Cardiac ventricle fibroblast (primary cell): ENCODE measurements around the genes IPO11 and ADAMTS6.

DNA sequence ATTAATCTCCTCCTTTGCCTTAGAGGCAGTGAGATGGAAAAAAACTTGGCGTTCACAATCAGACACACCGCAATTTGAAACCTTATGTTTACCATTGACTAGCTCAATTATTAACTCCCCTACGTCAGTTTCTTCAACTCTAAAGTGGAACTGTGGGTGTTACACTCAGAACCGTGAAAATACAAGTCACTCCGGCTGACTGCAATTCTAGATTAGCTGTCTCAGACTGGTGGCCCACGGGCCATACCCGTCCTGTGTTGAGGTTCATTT lies 327.1 kb downstream of the DEPDC1B start:
- RAMPAGE, long total RNA: no peak

DNA sequence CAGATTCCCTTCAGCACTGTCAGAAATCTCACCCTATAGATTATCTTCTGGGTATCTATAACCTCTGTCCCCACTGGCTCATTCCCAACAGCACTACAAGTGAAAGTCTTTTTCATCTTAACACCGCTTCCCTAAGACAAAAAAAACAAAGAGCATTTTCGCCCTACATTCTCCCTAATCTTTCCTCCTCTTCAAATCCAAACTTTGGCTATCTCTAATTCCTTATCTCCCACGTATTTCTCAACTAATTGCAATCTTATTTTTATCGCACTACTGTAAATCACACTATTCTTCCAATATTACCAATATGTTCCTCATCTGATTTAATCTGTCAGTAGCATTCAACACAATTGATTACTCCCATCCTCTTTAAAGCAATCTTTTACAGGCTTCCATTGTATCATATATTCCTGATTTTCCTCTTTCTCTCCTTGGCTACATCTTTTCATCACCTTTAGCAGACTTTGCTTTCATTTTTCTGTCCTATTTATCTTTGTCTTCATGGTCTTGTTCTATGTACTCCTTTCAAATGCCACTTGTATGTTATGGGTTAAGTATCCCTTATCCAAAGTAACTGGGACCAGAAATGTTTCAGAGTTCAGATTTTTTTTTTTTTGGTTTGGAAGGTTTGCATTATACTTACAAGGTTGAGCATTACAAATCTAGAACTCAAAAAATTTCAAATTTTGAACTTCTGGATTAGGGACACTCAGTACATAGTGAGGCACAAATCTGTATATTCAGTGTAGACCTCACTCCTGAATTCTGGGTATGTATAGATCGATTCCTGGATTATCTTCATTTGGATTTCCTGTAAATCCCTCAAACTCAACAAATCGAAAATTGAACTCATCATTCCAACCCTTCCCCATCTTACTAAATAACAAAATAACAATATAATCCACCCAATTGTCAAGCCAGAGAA lies 37.0 kb downstream of the ERCC8 start:
- RAMPAGE, long total RNA: no peak

DNA sequence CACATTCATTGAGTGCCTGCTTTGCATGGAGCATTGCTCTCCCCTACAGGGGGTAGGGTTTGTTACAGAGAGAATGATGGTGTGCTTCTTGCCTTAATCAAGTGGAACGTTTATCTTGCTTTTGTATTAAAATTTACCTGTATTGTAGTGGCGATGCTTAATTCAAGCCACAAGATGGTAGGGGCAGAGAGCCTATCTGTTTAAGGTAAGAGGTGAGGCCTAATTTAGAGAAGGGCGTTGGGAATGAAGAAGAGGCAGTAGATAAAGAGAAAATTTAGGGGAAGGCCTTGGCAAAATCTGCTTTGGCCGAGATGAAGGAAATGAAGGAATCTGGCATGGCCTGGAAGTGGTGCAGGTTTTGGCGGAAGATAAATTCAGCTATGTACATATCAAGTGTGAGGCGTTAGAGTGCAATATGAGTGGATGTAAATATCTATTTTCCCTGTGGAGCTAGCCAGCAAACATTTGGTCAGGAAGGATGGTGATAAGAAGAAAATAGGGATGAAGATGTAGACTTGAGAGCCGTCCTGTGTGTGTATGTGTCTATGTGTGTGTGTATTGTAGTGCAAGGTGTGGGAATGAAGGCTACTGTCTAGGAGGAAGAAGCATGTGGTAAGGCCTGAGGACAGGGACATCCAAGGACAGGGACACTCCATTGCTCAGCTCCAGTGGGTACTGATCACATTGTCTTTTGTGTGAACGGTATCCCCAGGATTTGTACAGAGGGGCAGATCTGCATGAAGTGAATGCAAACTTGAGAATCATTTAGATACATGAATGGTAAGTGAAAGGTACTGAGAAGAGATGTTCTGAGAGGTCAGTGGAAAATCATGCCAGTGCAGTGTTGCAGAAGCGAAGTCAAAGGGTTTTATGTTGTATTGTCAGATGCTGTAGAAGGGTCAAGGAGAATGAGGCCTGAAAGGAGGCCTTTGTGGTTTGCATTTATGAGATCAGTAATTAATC lies 97.4 kb downstream of the ZSWIM6 start:
- RAMPAGE, long total RNA: no peak

DNA sequence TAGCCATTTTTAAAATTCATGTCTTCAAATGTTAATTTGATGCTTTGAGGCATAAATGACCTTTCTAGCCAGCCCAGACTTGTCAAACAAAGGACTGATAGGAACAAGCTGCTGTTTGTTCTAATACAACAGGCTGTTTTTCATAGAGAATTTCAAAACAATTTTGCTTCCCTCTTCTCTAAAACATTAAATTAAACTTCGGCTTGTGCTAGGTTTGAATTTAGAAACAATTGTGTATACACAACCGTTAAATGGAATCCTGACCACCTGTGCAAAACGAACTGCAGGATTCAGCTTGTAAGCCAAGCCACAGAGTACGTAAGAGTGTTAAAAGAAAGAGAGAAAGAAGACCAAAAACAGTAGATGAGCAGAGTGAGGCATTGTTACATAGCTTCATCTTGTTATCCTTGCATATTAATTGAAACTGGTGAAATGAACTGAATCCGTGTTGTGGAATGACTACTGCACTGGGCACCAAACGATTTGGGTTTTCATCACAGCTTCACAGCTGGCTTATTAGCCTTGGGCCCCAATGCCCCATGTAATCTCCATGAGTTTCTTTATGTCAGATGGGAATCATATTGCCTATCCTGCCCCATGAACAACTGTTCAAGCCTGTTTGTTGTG lies 100.1 kb downstream of the ZSWIM6 start:
- RAMPAGE, long total RNA: no peak

GRCh38 chr5:61472465-61472938 lies 140.4 kb downstream of the ZSWIM6 start:
- RAMPAGE, long total RNA: no peak

- RAMPAGE, long total RNA: no peak
These were observed 164.2 kb downstream of the ZSWIM6 start for GRCh38 chr5:61496204-61496666.

DNA sequence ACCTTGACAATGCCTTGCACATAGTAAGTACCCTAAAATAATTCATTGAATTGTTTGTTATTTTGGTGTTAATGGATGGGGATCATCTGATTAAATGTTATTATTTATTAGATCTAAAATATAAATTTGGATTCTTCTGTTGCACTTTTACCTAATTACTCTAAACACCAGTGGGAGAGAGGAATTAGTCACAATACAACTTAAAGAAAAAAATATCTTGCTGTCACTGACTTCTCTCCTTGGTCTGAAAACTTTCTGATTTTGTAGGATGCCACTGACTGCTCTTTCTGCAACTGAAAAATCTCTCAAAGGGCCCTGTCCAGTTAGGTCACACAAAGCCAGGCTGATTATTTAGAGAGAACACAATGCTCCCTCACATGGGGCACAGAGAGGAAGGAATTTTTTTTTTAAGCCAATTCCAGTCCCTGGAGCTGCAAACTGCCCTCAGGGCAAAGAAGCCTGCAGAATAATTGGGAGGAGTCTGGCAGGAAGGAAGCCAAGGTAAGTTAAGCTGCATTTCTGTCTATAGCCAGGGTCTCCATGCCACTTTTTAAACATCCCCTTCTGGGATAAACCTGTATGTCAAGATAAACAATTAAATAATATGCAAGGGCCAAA lies 305.4 kb downstream of the ZSWIM6 start:
- RAMPAGE, long total RNA: no peak

- RAMPAGE, long total RNA: no peak
These were observed 335.5 kb downstream of the ZSWIM6 start for GRCh38 chr5:61667513-61668055.

DNA sequence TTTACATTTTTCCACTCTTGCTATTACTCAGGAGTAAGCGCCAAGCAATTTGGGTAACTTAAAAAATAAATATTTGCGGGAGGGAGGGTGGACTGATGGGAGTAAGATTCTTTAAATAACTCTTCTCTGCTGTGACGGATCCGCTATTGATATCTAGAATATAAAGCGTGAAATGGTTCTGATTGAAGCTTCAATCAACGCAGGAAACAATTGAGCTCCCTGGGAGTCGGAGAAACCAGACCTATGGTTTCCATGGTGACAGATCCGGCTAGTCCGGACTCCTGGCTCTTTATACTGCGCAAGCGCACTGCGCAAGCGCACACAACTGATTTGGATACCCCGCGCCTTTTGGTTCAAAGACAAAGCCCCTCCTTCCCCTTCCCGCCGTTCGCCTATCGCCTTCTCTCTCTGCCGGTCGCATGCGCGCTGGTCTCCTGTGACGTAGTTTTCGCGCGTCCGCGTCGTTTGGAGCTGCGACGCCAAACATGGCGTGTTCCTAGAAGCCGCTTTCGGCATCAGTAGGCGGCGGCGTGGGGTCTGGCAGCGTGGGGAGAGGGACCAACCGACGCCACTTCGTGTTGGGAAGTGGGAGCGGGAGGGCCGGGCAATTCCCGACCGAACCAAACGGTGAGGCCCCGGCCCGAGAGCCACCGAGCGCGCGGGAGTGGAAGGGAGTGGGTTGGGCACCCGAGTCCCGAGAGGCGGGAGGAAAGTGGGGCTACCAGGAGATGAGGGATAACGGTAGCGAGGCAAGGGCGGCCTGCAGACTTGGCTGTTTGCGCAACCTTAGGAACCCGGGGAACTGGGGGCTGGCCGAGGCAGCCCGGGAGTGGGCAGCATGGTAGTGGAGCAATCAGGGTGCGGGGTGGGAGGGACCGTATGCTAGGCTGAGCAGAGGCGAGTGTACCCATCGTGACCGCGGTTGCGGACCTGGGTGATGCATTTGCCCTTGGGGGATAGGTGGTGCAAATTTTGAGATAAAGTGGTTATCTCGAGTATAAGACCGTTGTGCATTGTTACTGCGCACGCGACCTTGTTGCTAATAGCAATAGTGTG lies at the start of gene IPO11:
TSS of gene IPO11 (plus strand) at position 461 of the 1,056 bp plus-strand sequence.
- RAMPAGE, long total RNA: no peak

- RAMPAGE, long total RNA: no peak
These were observed 16.6 kb downstream of the CWC27 start for GRCh38 chr5:64785151-64785824.

DNA sequence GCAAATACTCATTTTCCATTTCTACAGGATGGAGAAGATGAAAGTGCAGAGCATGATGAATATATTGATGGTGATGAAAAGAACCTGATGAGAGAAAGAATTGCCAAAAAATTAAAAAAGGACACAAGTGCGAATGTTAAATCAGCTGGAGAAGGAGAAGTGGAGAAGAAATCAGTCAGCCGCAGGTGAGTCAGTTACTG lies 35.4 kb downstream of the CWC27 start:
- RAMPAGE, long total RNA: no peak

DNA sequence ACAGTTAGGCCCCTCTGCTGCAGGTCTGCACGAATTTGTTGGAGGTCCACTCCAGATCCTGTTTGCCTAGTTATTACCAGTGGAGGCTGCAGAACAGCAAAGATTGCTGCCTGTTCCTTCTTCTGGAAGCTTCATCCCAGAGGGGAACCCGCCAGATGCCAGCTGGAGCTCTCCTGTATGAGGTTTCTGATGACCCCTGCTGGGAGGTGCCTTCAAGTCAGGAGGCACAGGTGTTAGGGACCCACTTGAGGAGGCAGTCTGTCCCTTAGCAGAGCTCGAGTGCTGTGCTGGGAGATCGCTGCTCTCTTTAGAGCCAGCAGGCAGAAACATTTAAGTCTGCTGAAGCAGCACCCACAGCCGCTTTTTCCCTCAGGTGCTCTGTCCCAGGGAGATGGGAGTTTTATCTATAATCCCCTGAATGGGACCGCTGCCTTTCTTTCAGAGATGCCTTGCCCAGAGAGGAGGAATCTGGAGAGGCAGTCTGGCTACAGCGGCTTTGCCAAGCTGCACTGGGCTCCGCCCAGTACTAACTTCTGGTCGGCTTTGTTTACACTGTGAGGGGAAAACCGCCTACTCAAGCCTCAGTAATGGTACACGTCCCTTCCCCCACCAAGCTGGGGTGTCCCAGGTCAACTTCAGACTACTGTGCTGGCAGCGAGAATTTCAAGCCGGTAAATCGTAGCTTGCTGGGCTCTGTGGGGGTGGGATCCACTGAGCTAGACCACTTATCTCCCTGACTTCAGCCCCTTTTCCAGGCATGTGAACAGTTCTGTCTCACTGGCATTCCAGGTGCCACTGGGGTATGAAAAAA lies 170.8 kb downstream of the CWC27 start:
- RAMPAGE, long total RNA: no peak

- RAMPAGE, long total RNA: no peak
These were observed 267.5 kb downstream of the CWC27 start for GRCh38 chr5:65036346-65036545.

- RAMPAGE, long total RNA: no peak
These were observed at the start of gene ADAMTS6 for GRCh38 chr5:65481342-65482221. Gene ADAMTS6 (minus strand): TSS chr5:65481920.

DNA sequence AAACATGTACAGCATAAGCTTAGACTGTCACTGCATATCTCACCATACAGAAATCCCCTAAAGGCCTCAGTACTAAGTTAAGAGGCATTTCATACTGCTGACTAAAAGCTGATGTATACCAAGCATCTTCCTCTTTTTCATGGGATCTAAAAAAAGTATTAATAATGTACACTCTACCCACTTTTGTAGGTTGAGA lies 922 bp downstream of the SGTB start:
- RAMPAGE, long total RNA: no peak

DNA sequence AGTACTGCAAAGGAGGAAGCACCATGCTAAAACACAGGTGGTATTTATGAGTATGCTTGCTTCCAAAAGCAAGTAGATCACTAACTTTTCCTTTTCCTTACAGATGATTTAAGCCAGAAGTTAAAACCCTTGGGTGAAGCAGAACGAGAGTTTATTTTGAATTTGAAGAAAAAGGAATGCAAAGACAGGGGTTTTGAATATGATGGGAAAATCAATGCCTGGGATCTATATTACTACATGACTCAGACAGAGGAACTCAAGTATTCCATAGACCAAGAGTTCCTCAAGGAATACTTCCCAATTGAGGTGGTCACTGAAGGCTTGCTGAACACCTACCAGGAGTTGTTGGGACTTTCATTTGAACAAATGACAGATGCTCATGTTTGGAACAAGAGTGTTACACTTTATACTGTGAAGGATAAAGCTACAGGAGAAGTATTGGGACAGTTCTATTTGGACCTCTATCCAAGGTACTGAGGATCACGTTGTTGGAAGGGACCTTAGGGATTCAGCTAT lies 66.1 kb downstream of the NLN start:
- RAMPAGE, long total RNA: no peak

- RAMPAGE, long total RNA: no peak
These were observed 89.8 kb downstream of the NLN start for GRCh38 chr5:65811806-65812232.

- RAMPAGE, long total RNA: no peak
These were observed 89.9 kb upstream of the SREK1 start for GRCh38 chr5:66053912-66054981.

GRCh38 chr5:66144422-66145050 lies 436 bp downstream of the SREK1 start:
- RAMPAGE, long total RNA: no peak

- RAMPAGE, long total RNA: no peak
These were observed 63.9 kb downstream of the SREK1 start for GRCh38 chr5:66208059-66208364.